ENCODE measurements around a stretch of chr10.

DNA sequence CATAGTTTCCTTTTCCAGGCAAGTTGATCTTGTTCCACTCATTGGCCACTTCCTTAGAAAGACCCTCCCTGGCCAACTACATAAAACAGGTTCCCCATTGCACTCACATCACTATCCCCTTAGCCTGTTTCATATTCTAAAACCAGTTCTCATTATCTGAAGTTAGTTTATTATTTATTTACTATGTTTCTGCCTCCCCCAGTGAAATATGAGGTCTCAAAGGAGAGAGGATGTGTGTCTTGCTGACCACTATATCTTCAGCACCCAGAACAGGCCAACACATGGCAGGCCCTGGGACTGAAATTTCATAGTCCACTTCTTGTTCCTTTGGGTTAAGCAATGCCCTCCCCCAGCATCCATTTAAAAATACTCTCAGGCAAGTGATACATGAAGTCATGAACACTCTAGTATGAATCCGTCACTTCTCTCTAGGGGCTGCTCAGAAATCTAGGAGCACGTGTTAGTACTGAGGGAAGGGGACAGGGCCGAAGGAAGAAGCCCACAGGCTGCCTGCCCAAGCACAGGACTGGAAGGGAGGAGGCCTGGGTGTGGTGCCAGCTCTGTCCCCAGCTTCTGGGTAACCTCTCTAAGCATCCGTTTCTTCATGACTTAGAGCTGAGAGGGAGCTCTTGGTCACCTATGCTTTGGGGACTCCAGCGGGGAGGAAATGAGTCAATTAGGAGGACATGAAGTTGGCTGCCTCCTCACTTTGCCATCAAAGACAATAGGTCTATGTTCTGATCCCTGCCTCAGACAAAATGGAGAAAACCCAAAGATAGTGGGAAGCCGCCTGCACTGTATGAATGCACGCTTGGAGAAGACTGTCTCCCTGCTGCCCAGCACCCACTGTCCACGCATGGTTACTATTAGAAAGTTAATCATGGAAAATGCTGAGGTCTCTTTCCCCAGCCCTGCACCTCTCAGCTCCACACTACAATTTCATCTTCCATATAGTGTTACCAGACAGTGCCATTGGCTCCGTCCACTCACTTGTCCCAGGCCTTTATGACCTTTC, 119.2 kb downstream of the KCNMA1 start:
- RAMPAGE, long total RNA, result no peak
- RRBS, result no CpG with 5 or more reads among the region's 9 CpGs
PRO-cap:
- standard, result no peak
- CoPRO, capped RNA only, 2 experiments, result no peak in any of the 2 experiments
- CoPRO, capped and uncapped RNA, 2 experiments, result no peak in any of the 2 experiments
- CoPRO, uncapped RNA only, 2 experiments, result no peak in any of the 2 experiments
CAGE:
- cytosol, long polyA plus RNA, result no peak
- long polyA plus RNA, result no peak
- nucleolus, long total RNA, result no peak
- nucleus, long polyA plus RNA, result no peak

DNA sequence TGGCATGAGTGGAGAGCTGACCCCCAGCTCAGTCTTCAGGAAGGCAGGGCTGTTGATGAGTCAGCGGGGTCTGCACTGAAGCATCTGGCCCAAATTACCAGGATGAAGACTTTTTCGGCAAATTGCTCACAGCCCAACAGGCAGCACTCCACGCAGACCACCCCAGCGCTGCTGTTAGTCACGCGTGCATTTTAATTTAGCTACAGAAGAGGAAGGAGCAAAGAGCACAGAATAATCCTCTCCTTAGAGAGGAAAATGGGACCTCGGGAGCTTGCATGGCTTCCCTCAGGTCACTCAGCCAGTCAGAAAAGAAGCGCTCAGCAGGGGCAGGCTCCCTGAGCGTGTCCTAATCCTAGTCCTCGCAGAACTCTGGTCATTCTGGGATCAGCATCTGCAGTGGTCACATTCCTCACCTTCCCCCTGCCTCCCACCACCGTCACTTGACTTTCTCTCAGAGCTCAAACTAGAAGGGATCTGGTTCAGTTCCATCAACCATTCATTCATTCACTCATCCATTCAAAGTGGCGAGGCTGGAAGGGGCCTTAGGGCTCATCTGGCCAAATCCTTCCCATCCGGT, 76.4 kb upstream of the KCNMA1 start:
- RAMPAGE, long total RNA, result no peak
- RRBS, result no CpG with 5 or more reads among the region's 13 CpGs
PRO-cap:
- standard, result no peak
- CoPRO, capped RNA only, 2 experiments, result no peak in any of the 2 experiments
- CoPRO, capped and uncapped RNA, 2 experiments, result no peak in any of the 2 experiments
- CoPRO, uncapped RNA only, 2 experiments, result no peak in any of the 2 experiments
CAGE:
- cytosol, long polyA plus RNA, result no peak
- long polyA plus RNA, result no peak
- nucleolus, long total RNA, result no peak
- nucleus, long polyA plus RNA, result no peak

GRCh38 chr10:77773884-77774329, 136.3 kb upstream of the KCNMA1 start:
- RAMPAGE, long total RNA, result no peak
- RRBS, result no CpG with 5 or more reads among the region's 8 CpGs
PRO-cap:
- standard, result no peak
- CoPRO, capped RNA only, 2 experiments, result no peak in any of the 2 experiments
- CoPRO, capped and uncapped RNA, 2 experiments, result no peak in any of the 2 experiments
- CoPRO, uncapped RNA only, 2 experiments, result no peak in any of the 2 experiments
CAGE:
- cytosol, long polyA plus RNA, result no peak
- long polyA plus RNA, result no peak
- nucleolus, long total RNA, result no peak
- nucleus, long polyA plus RNA, result no peak

DNA sequence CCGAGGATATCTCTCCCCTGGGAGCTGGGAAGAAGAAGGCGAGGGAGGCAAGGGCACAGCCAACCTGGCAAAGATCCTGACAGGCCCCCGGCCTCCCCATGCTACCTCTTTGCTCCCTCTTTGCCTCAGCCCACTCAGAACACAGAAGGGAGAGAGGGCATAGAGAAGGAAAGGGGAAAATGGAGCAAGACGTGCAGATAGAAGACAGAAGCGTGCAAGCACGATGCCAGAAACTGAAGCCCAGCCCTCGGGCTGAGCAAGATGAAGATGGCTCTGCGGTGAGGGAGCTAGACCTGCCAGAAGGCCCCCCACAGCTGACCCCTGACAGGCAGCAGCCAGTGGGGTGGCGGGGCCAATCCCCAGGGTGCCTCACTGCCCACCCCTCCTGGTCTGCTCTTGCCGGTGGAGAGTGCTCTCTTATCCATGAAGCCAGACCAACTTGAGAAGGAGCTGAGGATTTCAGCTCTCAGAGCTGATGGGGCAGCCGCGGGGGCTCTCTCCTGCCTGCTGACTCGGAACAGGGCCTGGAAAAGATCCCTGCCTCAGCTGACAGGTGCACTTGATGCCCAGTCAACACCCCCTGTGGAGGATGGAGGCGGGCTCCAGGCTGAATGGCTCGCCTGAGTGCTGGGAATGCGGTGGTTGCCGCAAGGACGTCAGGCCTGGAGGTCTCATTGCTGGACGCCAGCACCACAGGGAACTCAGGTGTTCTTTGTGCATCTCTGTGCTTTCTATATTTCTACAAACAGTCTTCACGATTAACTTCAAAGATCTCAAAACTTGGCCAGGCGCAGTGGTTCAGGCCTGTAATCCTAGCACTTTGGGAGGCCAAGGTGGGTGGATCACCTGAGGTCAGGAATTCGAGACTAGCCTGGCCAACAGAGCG, 87.9 kb downstream of the DLG5 start:
- RAMPAGE, long total RNA, result no peak
- RRBS, result no CpG with 5 or more reads among the region's 23 CpGs
PRO-cap:
- standard, result no peak
- CoPRO, capped RNA only, 2 experiments, result no peak in any of the 2 experiments
- CoPRO, capped and uncapped RNA, 2 experiments, result no peak in any of the 2 experiments
- CoPRO, uncapped RNA only, 2 experiments, result peak in 1 of 2 experiments; most common minus-strand start position 263 of the sequence (in 1)
CAGE:
- cytosol, long polyA plus RNA, result no peak
- long polyA plus RNA, result no peak
- nucleolus, long total RNA, result no peak
- nucleus, long polyA plus RNA, result no peak

DNA sequence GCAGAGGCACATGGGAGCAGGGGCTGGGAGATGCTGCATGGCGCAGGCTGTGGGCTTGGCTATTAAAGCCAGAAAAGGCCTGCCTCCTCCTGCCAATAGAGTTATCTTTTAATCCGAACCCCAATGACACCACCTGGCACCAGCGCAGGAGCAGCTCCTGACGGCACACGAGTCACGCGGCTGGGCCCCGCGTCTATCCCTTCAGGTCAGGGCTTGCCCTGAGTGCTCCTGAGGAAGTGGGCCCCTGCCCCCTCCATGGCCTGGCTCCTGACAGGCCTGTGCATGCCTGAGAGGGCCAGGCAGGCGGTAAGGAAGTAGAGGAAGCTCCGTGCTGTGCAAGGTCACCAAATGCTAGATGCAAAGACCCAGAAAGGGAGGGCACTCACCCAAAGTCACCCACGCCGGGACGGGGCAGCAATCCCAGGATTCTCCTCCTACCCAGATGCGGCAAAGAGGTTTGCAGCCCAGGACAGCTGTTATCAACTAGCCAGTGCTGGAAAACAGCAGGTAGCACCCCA, 28.0 kb downstream of the DLG5 start:
- RAMPAGE, long total RNA, result no peak
- RRBS, result no CpG with 5 or more reads among the region's 15 CpGs
PRO-cap:
- standard, result no peak
- CoPRO, capped RNA only, 2 experiments, result no peak in any of the 2 experiments
- CoPRO, capped and uncapped RNA, 2 experiments, result no peak in any of the 2 experiments
- CoPRO, uncapped RNA only, 2 experiments, result no peak in any of the 2 experiments
CAGE:
- cytosol, long polyA plus RNA, result no peak
- long polyA plus RNA, result no peak
- nucleolus, long total RNA, result no peak
- nucleus, long polyA plus RNA, result no peak

DNA sequence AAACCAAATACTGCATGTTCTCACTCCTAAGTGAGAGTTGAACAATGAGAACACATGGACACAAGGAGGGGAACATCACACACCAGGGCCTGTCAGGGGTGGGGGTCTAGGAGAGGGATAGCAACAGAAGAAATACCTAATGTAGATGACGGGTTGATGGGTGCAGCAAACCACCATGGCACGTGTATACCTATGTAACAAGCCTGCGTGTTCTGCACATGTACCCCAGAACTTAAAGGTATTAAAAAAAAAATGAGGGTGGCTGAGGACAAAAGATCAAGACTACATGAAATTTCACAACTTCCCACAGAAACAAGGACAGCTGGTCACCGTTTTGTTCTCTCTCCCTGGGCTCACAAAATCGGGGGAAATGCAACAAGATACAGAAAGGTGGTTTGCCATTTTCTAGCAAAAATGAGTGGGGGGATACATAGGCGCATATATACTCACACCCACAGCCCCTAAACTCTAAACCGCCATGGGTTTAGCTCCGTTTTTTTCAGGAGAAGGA, 17.2 kb downstream of the DLG5 start:
- RAMPAGE, long total RNA, result no peak
- RRBS, result no CpG with 5 or more reads among the region's 8 CpGs
PRO-cap:
- standard, result no peak
- CoPRO, capped RNA only, 2 experiments, result no peak in any of the 2 experiments
- CoPRO, capped and uncapped RNA, 2 experiments, result no peak in any of the 2 experiments
- CoPRO, uncapped RNA only, 2 experiments, result no peak in any of the 2 experiments
CAGE:
- cytosol, long polyA plus RNA, result no peak
- long polyA plus RNA, result no peak
- nucleolus, long total RNA, result no peak
- nucleus, long polyA plus RNA, result no peak

GRCh38 chr10:77989149-77989752, 40.1 kb downstream of the POLR3A start:
- RAMPAGE, long total RNA, result no peak
- RRBS, result 83% methylated on average over 2 of the region's 13 CpGs
PRO-cap:
- standard, result no peak
- CoPRO, capped RNA only, 2 experiments, result no peak in any of the 2 experiments
- CoPRO, capped and uncapped RNA, 2 experiments, result no peak in any of the 2 experiments
- CoPRO, uncapped RNA only, 2 experiments, result no peak in any of the 2 experiments
CAGE:
- cytosol, long polyA plus RNA, result no peak
- long polyA plus RNA, result no peak
- nucleolus, long total RNA, result no peak
- nucleus, long polyA plus RNA, result no peak

GRCh38 chr10:78044185-78044664, 10.6 kb downstream of the RPS24 start:
- RAMPAGE, long total RNA, result no peak
- RRBS, result no CpG with 5 or more reads among the region's 1 CpG
PRO-cap:
- standard, result unidirectional peak, plus-strand start at chr10:78044280
- CoPRO, capped RNA only, 2 experiments, result no peak in any of the 2 experiments
- CoPRO, capped and uncapped RNA, 2 experiments, result peak in 1 of 2 experiments; most common plus-strand start chr10:78044227 (in 1)
- CoPRO, uncapped RNA only, 2 experiments, result peak in 2 of 2 experiments; most common plus-strand start chr10:78044381 (in 1)
CAGE:
- cytosol, long polyA plus RNA, result no peak
- long polyA plus RNA, result no peak
- nucleolus, long total RNA, result no peak
- nucleus, long polyA plus RNA, result no peak

GRCh38 chr10:78401943-78402413, 368.3 kb downstream of the RPS24 start:
- RAMPAGE, long total RNA, result no peak
- RRBS, result no CpG with 5 or more reads among the region's 9 CpGs
PRO-cap:
- standard, result no peak
- CoPRO, capped RNA only, 2 experiments, result no peak in any of the 2 experiments
- CoPRO, capped and uncapped RNA, 2 experiments, result no peak in any of the 2 experiments
- CoPRO, uncapped RNA only, 2 experiments, result no peak in any of the 2 experiments
CAGE:
- cytosol, long polyA plus RNA, result no peak
- long polyA plus RNA, result no peak
- nucleolus, long total RNA, result no peak
- nucleus, long polyA plus RNA, result no peak

DNA sequence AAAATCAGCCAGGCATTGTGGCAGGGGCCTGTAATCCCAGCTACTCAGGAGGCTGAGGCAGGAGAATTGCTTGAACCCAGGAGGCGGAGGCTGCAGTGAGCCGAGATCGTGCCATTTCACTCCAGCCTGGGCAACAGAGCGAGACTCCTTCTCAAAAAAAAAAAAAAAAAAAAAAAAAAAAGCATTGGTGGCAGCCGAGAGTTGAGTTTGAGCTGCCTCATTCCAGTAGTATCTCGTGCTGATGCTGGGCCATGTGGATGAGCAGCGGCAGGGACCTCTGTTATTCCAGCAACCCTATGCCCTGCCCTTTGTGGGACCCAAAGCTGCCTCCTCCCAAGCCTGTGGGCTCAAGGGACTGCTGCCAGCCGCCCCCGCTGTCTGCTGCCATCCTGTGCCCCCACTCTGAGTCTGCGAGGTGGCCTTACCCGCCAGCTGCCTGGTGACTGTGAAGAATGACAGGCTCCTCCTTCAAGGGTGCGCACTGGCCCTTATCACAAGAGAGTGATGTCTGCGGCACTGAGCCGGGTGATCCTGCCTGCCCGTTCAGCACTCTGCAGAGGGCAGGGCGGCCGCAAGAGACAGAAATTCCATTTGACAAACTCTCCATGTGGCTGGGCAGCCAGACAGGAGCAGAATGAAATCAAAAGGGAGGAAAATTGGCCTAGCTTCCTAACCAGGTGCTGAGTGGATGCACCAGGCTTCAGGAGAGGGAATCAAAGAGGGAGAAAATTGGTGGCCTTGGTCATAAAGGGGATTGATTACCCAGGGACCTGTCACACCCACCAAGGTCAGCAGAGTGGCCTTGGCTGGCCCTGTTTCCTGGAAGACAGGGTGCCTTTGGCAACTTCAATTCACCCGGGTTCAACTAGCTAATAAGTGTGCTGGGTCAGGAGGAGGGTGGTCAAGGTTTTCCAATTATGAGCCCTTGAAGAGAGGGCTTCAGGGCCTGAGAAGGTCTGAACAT, 65.4 kb upstream of the ZMIZ1 start:
- RAMPAGE, long total RNA, result no peak
- RRBS, result no CpG with 5 or more reads among the region's 18 CpGs
PRO-cap:
- standard, result no peak
- CoPRO, capped RNA only, 2 experiments, result no peak in any of the 2 experiments
- CoPRO, capped and uncapped RNA, 2 experiments, result no peak in any of the 2 experiments
- CoPRO, uncapped RNA only, 2 experiments, result no peak in any of the 2 experiments
CAGE:
- cytosol, long polyA plus RNA, result no peak
- long polyA plus RNA, result no peak
- nucleolus, long total RNA, result no peak
- nucleus, long polyA plus RNA, result no peak

- RAMPAGE, long total RNA, result no peak
- RRBS, result no CpG with 5 or more reads among the region's 11 CpGs
PRO-cap:
- standard, result no peak
- CoPRO, capped RNA only, 2 experiments, result no peak in any of the 2 experiments
- CoPRO, capped and uncapped RNA, 2 experiments, result no peak in any of the 2 experiments
- CoPRO, uncapped RNA only, 2 experiments, result no peak in any of the 2 experiments
CAGE:
- cytosol, long polyA plus RNA, result no peak
- long polyA plus RNA, result no peak
- nucleolus, long total RNA, result no peak
- nucleus, long polyA plus RNA, result no peak
Observed at GRCh38 chr10:79071879-79072513, 3.2 kb downstream of the ZMIZ1 start.

DNA sequence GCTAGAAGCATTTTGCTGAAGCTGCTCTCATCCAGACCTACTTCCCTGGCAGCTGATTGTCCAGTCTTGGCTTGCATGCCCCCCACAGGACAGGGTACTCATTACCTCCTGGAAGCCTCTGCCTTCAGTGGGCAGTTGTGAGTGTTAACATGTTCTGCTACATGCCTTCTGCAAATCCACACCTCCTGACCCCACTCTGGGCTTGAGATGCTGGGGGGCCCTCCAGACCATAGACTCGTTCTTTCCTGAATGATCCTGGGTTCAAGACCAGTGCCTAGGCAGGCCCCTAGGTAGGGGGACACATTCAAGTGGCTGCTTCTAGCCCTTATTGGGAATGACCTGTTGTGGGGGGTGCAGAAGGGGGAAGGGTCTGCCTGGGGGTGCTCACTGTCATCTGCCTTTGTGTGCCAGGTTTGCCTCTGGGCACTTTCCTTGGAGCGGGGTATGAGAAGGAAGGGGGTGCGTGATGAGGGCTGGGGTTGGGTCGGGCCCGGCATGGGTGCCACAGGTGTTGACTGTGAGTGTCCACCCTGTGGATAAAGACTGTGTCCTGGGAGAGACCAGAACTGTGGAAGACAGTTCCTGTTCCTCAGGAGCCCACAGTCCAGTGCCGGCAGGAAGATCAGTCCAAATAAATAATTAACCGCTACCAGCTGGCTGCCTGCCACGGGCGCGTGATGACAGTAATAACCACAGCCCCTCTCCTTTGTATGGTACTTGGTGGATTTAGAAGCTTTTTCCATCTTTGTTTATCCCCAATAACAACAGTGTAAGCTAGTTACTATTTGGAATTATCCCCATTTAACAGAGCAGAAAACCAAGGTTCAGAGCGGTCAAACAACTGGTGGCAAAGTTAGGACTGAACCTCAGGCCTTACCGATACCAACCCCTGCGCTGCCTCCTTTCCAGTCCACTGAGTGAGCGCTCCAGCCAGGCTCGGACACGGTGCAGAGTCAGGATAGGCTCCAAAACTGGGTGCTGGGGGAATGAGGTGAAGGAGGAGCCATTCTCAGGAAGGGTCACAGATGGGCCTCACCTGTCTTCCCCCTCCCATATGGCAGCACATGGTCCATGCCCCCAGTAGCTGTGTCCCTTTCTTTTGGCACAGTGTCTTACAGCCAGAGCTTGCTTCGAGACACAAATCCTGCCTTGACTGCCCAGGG, 5.0 kb downstream of the ZMIZ1 start:
- RAMPAGE, long total RNA, result no peak
- RRBS, result no CpG with 5 or more reads among the region's 17 CpGs
PRO-cap:
- standard, result no peak
- CoPRO, capped RNA only, 2 experiments, result no peak in any of the 2 experiments
- CoPRO, capped and uncapped RNA, 2 experiments, result no peak in any of the 2 experiments
- CoPRO, uncapped RNA only, 2 experiments, result no peak in any of the 2 experiments
CAGE:
- cytosol, long polyA plus RNA, result no peak
- long polyA plus RNA, result no peak
- nucleolus, long total RNA, result no peak
- nucleus, long polyA plus RNA, result no peak

- RAMPAGE, long total RNA, result no peak
- RRBS, result 83% methylated on average over 7 of the region's 16 CpGs
PRO-cap:
- standard, result no peak
- CoPRO, capped RNA only, 2 experiments, result no peak in any of the 2 experiments
- CoPRO, capped and uncapped RNA, 2 experiments, result no peak in any of the 2 experiments
- CoPRO, uncapped RNA only, 2 experiments, result no peak in any of the 2 experiments
CAGE:
- cytosol, long polyA plus RNA, result no peak
- long polyA plus RNA, result no peak
- nucleolus, long total RNA, result no peak
- nucleus, long polyA plus RNA, result no peak
Observed at GRCh38 chr10:79084882-79085713, 16.3 kb downstream of the ZMIZ1 start.

- RAMPAGE, long total RNA, result no peak
- RRBS, result no CpG with 5 or more reads among the region's 4 CpGs
PRO-cap:
- standard, result no peak
- CoPRO, capped RNA only, 2 experiments, result no peak in any of the 2 experiments
- CoPRO, capped and uncapped RNA, 2 experiments, result no peak in any of the 2 experiments
- CoPRO, uncapped RNA only, 2 experiments, result peak in 1 of 2 experiments; most common plus-strand start chr10:79097549 (in 1)
CAGE:
- cytosol, long polyA plus RNA, result no peak
- long polyA plus RNA, result no peak
- nucleolus, long total RNA, result no peak
- nucleus, long polyA plus RNA, result no peak
Observed at GRCh38 chr10:79097320-79097654, 28.5 kb downstream of the ZMIZ1 start.

DNA sequence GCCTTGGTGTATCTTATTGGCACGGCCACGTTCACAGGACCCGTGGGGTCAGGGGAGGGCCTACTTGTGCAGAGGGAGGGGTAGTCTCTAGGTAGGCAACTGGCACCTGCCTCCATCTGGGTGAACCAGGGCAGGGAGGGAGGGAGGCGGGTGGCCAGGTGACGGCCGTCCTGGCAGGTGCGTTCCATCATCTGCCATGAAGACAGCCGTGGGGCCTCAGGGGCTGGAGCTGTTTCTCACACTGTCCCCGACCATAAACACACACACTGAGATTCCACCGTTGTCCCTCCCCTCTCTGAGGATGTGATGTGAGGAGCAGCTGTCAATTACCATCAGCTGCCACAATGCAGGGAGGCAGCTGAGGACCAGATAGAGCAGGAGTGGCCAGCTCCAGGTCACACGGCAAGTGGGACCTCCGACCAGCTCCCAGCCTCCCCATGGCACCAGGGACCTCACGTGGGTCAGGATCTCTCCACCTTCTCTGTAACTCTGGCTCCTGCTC, 32.8 kb downstream of the ZMIZ1 start:
- RAMPAGE, long total RNA, result no peak
- RRBS, result no CpG with 5 or more reads among the region's 13 CpGs
PRO-cap:
- standard, result no peak
- CoPRO, capped RNA only, 2 experiments, result no peak in any of the 2 experiments
- CoPRO, capped and uncapped RNA, 2 experiments, result no peak in any of the 2 experiments
- CoPRO, uncapped RNA only, 2 experiments, result no peak in any of the 2 experiments
CAGE:
- cytosol, long polyA plus RNA, result no peak
- long polyA plus RNA, result no peak
- nucleolus, long total RNA, result no peak
- nucleus, long polyA plus RNA, result no peak

DNA sequence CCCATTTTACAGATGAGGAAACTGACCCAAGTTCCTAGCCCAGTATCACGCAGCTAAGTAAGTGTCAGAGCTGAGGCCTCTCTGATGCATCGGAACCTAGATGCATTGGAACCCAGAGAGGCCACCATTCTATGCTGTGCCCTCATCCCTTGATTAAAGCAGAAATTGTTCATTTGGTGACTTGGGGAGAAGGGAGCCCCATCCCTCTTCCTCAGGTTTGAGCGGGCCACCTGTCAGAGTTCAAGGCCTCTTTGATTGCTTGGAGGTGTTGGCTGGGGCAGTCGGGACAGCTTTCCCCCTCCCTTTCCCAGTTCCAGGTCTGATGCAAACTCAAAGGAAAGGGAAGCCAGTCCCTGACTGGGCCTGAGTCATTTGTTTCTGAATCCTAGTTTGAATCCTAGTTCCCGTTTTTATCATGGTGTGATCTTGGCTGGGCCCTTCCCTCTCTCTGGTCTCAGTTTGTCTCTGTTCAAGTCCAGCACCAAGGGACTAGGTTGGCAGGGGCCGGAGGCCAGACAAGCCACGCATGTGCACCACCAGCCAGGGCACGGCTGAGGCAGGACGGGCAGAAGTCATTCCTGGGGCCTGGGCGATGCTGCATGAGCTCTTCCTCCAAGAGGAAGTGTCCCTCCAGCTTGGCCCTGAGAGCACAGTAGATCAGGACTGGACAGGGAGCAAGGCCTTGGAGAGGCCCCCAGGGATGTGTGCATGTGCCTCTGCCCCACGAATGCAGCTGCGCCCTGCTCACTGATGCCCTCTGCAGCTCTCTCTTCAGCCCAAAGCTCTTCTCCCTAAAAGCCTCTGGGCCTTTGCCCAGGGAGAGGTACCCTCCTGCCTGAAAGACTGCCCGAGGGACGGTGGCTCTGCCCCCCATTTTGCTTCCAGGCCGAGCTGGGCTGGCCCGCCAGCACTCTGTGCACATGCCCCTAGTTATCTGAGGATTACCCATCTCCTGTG, 86.5 kb downstream of the ZMIZ1 start:
- RAMPAGE, long total RNA, result no peak
- RRBS, result no CpG with 5 or more reads among the region's 16 CpGs
PRO-cap:
- standard, result no peak
- CoPRO, capped RNA only, 2 experiments, result no peak in any of the 2 experiments
- CoPRO, capped and uncapped RNA, 2 experiments, result no peak in any of the 2 experiments
- CoPRO, uncapped RNA only, 2 experiments, result peak in 2 of 2 experiments; most common plus-strand start position 60 of the sequence (in 1)
CAGE:
- cytosol, long polyA plus RNA, result no peak
- long polyA plus RNA, result no peak
- nucleolus, long total RNA, result no peak
- nucleus, long polyA plus RNA, result no peak

DNA sequence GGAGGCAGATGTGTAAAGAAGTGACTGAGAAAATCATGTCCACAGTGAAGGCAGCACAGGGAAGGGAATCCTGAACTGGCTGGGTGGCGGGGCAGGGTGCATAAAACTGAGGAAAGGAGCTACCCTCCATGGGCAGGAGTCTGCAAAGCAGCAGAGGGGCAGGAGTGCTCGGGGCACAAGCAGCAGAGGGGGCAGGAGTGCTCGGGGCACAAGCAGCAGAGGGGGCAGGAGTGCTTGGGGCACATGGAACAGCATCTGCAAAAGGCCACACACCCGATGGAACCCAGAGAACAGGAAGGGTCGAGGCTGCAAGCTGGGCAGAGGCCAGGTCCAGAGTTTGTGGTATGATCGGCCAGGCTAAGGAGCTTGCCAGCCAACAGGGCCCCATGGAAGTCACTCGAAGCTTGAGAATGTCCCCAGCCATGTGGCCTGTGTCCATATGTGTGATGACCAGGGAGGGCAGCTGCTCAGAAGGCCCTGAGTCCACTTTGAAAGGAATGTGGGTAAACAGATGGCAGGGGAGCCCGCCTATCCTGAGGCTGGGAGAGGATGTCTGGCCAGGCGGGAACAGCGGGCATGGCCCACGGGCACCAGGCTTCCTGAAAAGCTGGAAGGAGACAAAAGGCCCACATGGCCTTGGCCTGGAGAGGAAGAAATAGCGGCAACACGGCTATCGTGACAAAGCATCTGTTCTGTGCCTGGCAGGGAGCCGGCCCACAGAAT, 138.1 kb upstream of the PPIF start:
- RAMPAGE, long total RNA, result no peak
- RRBS, result no CpG with 5 or more reads among the region's 15 CpGs
PRO-cap:
- standard, result no peak
- CoPRO, capped RNA only, 2 experiments, result no peak in any of the 2 experiments
- CoPRO, capped and uncapped RNA, 2 experiments, result no peak in any of the 2 experiments
- CoPRO, uncapped RNA only, 2 experiments, result no peak in any of the 2 experiments
CAGE:
- cytosol, long polyA plus RNA, result no peak
- long polyA plus RNA, result no peak
- nucleolus, long total RNA, result no peak
- nucleus, long polyA plus RNA, result no peak

Measured in K562 (cell line).